Metastatic Breast Carcinoma in the Brain (tissue), 10 donors: Measurements from ENCODE around the genes DNAJC5 and MYT1.

- PRO-cap, 10 experiments, result peak in 2 of 10 experiments; most common plus-strand start chr20:63882726 (in 1)
Measured at GRCh38 chr20:63882648-63883157, 12.2 kb upstream of the DNAJC5 start.

GRCh38 chr20:63894827-63895714 lies at the start of gene DNAJC5:
TSS of gene DNAJC5 (plus strand) at chr20:63895126.
- PRO-cap, 10 experiments, result peak in 10 of 10 experiments; most common plus-strand start chr20:63895159 (in 5); most common minus-strand start chr20:63894905 (in 10)

DNA sequence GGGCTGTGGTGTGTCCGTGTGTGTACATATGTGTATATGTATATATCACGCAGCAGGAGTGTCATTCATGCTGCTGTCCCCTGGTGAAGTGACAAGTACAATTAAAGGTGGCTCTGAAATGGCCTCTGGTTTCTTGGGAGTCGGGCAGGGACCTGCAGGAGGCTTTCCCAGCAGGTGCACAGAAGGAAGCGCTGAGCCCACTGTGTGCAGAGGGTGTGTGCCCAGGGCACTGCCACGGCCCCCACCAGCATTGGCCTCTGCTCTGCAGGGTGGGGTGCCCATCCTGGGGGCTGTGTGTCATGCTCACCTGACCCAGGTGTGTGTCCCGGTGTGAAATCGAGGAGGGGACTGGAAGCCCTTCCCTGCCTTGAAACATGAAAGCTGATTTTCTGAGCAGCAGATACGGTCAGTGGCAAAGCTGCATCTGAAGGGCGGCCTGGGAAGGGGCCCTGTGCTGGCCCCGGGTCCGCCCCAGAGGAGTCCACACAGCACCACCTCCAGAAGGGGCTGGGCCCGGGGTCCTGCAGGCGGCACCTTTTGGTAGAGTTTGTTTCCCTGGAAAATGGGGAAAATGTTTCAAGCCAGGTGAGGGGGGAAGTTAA lies 20.9 kb downstream of the UCKL1 start:
- PRO-cap, 10 experiments, result no peak in any of the 10 experiments

- PRO-cap, 10 experiments, result peak in 4 of 10 experiments; most common plus-strand start chr20:63951844 (in 4); most common minus-strand start chr20:63951484 (in 1)
Measured at GRCh38 chr20:63951420-63952310, 4.6 kb downstream of the UCKL1 start.

DNA sequence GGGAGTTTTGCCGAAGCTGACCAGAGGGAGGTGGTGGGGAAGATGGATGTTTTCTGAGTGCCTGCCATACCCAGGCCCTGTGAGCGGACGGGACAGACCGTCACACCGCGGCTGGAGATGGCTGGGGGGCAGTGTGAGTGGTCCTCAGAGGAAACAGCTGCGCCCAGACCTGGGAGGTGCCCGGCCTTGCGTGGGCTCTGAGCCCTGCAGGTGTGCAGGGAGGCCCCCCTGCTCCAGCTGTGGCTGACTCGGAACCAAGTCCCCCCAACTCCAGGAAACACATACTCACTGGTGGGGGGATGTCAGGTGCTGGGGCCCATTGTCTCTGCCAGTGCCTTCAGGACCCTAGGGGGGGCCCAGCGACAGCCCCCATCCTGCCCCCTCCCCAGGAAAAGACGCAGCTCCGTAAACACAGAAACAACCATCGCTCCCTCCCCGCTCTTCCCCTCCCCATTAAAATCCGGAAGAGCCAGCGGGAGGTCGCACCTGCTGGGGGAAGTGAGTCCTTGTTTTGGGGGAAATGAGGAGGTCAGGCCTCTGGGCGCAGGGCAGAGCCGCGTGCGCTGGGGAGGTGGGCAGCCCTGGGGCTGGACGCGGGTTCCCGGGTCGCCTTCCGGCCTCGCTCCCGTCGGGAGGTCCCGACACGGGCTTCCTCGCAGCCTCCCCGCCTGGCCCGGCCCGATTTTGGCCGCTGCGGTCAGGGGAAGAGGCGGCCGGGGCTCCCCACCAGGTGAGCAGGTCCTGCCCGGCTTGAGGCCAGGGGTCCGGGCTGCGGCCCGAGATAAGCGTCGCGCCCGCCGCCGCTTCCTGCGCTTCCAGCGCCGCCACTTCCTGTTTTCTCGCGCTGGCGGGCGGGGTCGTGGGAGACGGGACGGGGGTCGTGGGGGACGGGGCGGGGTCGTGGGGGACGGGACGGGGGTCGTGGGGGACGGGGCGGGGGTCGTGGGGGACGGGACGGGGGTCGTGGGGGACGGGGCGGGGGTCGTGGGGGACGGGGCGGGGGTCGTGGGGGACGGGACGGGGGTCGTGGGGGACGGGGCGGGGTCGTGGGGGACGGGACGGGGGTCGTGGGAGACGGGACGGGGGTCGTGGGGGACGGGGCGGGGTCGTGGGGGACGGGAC lies 6.3 kb downstream of the C20orf204 start:
- PRO-cap, 10 experiments, result peak in 9 of 10 experiments; most common plus-strand start position 453 of the sequence (in 6); most common minus-strand start position 809 of the sequence (in 5)

DNA sequence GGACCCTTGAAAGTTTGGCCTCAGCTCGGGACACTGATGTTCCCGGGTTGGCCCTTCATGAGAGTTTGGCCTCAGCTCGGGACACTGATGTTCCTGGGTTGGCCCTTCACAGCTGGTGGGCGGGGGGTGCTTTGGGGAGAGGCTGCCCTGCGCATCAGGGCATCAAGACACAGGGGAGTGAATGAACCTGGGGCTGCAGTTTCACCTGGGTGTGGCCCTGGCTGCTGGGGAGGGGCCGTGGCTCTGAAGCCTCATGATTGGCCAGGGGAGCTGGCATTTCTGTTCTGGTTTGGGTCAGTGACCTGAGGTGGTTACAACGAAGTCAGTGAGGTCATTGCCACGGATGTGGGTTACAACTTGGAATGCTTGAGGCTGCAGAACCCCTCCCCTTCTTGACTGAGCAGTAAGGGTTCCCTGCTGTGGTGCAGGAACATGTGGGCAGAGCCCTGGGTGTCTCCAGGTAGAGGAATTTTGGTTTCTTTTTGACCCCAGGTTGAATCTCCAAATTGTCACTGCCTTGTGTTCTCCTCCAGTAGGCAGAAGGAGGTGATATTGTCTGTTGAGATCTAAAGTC lies 3.0 kb downstream of the TCEA2 start:
- PRO-cap, 10 experiments, result peak in 4 of 10 experiments; most common plus-strand start position 314 of the sequence (in 1); most common minus-strand start position 183 of the sequence (in 4)

DNA sequence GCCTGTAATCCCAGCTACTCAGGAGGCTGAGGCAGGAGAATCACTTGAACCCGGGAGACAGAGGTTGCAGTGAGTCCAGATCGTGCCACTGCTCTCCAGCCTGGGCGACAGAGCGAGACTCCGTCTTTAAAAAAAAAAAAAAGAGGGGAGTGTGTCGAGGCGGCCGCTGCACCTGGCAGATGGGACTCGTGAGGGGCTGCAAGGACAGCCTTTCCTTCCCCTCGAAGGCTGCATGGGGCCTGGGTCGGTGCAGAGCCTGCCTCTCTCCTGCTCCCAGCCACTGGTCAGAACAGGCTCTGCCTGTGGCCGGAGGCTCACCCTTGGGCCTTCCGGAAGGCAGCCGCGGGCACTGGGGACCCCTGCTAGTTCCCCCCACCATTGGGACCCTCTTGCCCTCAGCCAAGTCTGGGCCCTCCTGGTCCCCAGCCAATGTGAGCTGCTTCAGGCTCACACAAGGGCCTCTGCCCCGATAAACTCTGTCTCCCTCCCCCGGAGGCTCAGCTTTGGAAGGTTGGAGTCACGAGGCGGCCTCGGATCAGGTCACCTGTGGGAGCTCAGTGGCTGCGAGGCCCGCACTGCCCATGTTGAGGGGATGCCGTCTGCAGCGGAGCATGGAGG lies 8.0 kb downstream of the RGS19 start:
- PRO-cap, 10 experiments, result no peak in any of the 10 experiments

GRCh38 chr20:64077705-64078625 lies 1.4 kb downstream of the RGS19 start:
- PRO-cap, 10 experiments, result no peak in any of the 10 experiments

DNA sequence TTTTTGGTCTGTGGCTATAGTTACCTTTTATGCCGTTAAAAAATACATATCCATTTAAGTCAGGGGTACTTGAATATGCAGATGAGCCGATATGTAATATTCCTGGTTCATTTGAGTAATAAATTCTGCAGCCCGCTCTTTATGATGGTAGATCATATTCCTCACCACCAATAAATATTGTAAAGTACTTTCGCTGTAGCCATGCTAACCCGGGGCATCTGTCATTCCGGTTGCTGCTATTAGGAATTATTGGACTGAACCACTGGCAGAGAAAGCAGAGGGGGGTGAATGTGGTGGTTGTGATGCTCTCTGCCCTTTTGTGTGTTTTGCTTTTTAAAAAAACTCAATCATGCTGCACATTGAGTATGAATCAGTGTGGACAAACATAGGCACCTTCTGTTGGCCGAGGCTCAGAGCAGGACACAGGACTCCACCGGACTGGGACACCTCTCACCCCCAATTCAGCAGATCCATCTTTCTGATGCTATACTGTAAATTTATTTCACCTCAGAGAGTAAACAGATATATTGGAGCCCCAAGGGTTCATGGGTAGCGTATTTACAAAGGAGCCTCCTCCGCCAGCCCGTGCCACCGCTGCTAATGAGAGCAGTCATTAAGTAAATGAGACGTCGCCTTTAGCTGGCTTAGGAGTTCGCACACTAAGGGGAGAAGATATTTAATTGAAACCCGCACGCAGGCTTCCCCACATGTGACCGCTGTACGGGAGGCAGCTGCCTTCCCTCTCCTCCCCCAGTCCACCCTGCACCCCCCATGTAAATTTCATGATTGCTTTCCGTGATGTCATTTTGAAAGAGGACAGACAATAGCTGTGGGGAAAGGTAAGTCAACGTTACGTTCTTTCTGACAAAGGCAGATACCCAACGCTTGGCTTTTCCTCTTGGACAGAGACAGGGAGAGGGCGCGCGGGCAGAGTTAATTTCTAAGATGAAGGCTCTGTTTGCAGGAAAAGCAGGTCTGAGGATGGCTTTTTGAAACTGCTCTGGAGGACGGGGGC lies at the start of gene MYT1:
Gene MYT1, plus strand, starts transcription at position 552 of the 1,015 bp plus-strand sequence.
- PRO-cap, 10 experiments, result peak in 2 of 10 experiments; most common plus-strand start position 902 of the sequence (in 2); most common minus-strand start position 216 of the sequence (in 2)

GRCh38 chr20:64213798-64214156 lies 41.8 kb upstream of the PCMTD2 start:
- PRO-cap, 10 experiments, result peak in 1 of 10 experiments; most common plus-strand start chr20:64214067 (in 1); most common minus-strand start chr20:64214051 (in 1)

DNA sequence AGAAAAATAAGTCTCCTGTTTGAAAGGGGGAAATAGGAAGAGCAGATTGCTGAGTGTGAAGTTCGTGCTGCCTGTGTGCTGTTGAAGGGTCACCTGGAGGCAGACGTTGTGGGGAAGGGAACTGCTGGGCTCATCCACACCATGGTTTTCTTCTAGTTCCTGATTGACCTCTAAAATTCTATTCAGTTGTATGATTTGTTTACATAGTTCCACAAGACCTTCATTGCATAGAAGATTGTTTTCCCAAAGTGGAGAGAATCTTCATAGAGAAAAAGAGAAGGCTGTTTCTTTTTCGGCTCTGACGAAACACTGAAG lies 18.0 kb downstream of the PCMTD2 start:
- PRO-cap, 10 experiments, result no peak in any of the 10 experiments

GRCh38 chr20:64316427-64317175 lies 61.1 kb downstream of the PCMTD2 start:
- PRO-cap, 10 experiments, result no peak in any of the 10 experiments